ENCODE measurements around a stretch of chr9.

- PRO-cap, 2 experiments: no peak in any of the 2 experiments
Measured at GRCh38 chr9:36566626-36567415, 5.9 kb upstream of the MELK start.

- PRO-cap, 2 experiments: no peak in any of the 2 experiments
Measured at GRCh38 chr9:36999642-37000359, 34.3 kb downstream of the PAX5 start.

DNA sequence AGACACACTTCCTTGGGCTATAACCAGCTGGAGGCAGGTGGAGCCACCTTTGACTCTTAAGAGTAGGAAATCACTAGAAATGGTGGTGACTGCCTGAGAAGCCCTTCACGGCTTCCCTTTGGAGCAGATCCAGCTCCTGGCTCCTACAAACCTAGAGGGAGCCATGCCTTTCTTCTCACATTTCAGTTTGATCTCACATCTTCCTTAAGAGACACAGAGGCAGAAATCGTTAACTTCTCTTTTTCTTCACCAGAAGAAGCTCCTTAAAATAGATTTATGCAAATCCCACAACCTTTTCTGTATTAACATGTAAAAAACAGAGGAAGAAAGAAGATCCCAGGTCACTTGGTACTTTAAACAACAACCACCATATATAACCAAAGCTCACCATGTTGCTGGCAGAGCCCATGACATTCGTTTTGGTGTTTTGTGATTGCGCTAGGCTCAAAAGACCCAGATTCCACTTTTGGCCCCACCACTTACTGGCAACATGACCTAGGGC, 29.6 kb downstream of the PAX5 start:
- PRO-cap, 2 experiments: no peak in any of the 2 experiments

DNA sequence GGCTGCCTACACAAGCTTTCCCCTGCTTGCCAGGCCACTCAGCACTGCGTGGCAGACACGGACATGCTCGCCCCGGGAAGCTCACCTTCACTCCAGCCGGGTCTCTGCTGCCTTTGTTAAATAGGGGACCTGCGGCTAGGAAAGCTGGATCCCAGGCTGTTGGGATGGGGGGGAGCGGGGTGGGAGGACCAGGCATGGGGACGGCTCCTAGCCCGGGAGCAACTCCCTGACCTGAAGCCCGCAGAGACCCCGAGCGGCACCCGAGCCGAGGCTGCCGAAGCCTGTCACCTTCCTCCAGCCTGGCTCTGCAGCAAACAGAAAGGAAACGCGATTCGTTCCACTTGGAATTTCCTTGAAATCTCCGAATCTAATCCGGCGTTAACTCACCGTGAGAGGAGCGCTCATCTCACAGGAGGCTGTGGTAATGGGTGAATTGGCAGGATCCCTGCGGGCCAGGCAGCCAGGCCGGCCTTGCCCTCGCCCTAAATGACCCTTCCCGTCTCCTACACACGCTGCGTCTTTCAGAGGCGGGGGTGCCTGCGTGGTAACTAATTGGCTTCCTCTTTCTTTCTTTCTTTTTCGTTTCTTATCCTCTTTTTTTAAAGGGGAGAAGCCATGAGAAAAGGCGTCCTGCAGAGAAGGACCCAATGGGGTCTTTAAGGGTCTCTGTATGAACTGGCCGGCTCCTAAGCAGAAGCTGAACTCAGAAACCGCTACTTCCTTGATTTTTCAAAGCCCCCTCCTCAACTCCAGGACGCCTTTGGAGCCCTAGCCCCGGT, 8.6 kb downstream of the PAX5 start:
- PRO-cap, 2 experiments: no peak in any of the 2 experiments

- PRO-cap, 2 experiments: no peak in any of the 2 experiments
Measured at GRCh38 chr9:37034663-37034928, 528 bp upstream of the PAX5 start.

DNA sequence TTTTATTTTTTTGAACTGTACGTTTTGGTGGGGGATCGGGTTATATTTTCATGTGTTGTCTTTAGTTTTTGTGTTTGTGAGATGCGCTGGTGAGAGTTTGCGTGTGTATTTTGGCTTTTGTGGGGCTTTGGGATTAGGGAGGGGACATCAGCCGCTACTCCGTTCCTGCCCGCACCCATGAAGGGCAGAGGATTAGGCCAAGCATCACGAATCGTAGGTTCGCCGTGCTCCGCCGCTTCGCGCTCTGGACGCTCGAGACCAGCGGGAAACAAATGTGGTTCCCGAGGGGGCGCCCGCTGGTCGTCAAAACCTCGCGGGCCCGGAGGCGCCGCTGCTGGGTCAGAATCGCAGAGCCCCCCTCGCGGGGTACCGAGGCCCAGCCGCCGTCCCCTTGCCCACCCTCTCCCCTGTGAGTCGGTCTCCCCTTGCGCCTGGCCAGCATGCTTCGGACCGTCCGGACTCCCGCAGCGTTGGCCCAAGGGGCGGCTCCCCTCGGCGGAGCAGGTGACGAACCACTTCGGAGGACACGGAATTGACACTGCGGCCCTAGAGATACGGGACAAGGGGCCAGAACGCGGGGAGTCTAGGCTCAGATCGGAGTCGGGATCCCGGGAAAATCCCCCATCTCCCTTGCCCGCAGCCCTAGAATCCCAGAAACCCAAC, 2.3 kb upstream of the PAX5 start:
- PRO-cap, 2 experiments: no peak in any of the 2 experiments

DNA sequence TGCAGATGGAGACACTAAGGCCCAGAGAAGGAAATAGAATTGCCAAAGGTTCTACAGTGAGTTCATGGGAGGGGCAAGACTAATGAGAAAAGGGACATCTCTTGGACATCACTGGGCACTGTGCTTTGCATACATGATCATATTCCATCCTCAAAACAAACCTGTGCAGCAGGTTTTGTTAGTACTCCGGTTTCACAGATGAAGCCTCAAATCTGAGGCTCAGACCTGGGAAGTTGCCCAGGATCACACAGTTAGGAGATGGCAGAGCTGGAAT, 13.3 kb upstream of the PAX5 start:
- PRO-cap, 2 experiments: no peak in any of the 2 experiments

DNA sequence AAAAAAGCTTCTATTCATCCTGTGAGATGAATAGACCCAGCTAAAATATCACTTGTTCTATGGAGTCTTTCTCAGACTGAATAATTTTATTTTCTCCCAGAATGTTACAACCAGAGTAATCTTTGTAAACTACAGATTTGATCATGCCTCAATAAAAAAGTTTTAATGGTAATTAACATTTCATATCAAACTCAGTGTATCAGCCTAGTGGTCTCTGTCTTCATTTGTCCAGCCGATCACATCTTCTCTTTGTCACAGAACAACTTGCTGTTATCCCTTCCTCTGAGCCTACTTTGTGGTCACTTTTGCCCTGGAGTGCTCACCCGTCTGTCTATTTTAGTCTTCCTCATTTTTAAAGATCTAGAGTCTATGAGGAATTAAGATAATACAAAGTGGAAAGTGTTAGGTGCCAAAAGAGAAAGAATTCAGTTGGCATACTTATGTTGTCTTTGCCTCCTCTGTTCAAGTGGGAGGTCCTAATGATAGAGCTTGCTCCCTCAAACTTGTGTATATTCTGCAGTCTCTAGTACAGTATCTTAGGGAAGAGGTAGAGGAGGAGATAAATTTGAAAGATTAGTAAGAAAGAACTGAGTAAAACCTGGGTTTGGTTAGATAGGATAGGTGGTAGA, 77.9 kb downstream of the ZCCHC7 start:
- PRO-cap, 2 experiments: no peak in any of the 2 experiments

DNA sequence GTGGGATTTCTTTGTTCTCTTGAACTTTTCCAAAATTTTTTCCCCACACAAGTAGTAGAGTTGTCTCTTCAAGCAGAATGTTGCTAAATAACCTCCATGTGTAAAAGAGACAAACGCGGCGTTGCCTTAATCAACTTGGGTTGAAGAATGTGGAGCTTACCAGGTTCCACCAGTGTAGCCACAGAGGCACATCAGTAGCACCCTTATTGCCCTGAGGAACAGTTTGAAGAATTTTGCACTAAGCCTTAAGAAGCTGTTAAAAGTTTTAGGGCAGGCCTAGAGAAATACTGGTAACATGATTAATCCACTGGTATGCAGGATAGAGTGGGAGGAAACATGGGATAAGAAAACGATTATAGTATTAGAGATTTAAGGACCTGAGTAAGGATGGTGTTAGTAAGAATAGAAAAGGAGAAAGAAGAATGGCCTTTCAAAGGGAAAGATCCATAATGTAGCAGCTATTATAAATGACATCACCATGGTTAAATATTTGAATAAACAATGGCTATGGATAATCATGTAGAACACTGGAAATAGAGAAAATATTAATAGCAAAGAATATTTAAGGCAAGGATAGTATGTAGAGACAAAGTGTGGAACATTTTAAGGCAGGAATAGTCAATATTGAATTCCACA, 100.7 kb downstream of the ZCCHC7 start:
- PRO-cap, 2 experiments: no peak in any of the 2 experiments

GRCh38 chr9:37371491-37372412, 50.7 kb upstream of the GRHPR start:
- PRO-cap, 2 experiments: no peak in any of the 2 experiments

DNA sequence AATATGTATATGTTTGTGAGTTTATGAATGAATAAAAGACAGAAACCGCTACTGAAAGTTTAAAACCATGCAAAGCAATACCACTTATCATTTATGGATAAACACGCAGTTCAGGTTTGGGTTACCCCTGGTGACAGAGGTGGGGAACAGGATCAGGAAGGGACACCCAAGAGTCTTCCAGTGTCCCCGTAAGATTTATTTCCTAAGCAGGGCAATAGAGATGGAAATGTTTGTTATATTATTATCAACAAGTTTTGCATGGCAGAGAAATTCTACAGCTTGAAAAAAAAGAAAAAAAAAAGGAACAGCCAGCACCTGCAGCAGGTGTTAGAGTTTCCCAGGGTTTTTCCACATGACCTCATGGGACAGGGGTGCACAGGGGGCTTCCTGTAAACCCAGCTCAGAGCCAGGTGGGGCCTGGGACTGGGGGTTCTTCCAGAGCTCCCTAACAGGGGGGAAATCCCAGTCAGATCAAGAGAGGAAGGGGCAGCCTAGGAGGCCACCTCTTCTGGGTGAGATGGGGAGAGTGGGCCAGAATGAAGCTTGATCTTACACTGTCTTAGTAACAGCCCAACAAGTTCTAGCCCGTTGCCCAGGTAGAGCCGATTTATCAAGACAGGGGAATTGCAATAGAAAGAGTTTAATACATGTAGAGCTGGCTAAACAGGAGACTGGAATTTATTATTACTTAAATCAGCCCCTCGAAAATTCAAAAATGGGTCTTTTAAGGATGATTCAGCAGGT, 19.5 kb upstream of the GRHPR start:
- PRO-cap, 2 experiments: no peak in any of the 2 experiments

- PRO-cap, 2 experiments: no peak in any of the 2 experiments
Measured at GRCh38 chr9:37408684-37409693, 13.5 kb upstream of the GRHPR start.

GRCh38 chr9:37424907-37425788, 2.7 kb downstream of the GRHPR start:
- PRO-cap, 2 experiments: no peak in any of the 2 experiments

GRCh38 chr9:37465496-37465723, 160 bp upstream of the ZBTB5 start:
- PRO-cap, 2 experiments: peak in 2 of 2 experiments; most common plus-strand start chr9:37465537 (in 1); most common minus-strand start chr9:37465625 (in 1)

- PRO-cap, 2 experiments: no peak in any of the 2 experiments
Measured at GRCh38 chr9:37502422-37502674, 16.6 kb downstream of the POLR1E start.

DNA sequence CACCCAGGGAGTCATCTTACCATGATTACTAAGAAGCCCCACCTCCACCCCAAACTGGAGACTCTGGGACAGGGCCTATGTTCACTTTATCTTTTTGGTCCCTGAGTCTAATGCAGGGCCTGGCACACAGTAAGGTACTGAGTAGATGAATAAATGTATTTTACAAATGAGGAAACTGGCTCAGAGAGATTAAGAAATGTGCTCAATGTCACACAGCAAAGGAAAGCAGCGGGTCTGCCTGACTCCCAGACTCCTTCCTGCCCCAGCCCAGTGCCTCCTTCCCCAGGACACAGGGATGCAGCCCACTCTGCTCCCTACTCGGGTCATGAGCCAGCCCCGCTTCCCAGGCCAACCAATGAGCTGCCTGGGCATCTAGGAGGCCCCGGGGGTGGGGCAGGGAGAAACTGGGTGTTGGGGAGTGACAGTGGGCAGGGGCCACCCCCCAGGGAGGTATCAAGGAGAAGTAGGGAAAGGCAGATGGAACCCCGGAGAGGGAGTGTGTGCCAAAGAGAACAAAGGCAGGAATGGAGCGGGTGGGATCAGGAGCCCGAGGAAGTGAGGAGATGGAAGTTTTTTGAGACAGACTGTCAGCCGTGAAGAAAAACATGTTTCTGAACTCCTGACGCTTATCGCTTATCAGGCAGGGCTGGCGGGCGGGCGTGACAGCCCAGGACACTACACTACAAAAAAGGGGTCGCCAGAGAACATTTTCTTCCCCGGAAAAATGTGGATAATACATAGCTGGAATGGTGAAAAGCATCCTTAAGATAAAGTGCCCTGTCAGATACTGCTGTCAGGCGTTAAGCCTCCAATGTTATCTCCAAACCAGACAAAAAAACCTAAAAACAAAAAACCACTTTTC, 30.4 kb downstream of the SHB start:
- PRO-cap, 2 experiments: no peak in any of the 2 experiments

DNA sequence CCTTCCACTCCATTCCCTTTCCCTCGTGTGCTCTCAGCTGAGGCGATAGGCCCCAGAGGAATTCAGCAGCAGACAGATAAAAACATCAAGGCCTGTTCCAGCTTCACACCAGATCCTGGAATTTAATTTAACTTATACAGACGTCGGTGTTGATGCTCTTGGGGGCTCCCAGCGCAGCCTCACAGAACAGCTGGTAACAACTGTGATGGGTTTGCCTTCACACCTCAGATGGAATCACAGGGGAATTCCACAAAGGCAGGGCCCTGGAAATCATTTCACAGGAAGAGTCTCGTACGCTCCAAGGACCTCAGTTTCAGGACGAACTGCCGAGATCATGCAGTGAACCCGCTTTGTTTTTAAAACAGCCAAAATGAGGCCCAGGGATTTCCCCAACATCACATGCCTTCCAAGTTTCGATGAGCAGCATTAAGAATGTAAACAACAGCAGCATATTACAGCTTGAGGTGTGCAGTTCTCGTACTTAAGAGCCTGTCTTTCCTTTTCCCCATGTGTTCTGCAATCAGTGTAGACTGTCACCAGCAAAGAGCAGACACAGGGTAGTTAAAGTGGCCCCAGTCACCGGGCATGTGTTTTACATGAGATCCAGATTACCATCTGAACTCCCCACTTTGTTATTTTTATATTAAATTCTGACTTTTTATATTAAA, 73.5 kb upstream of the ALDH1B1 start:
- PRO-cap, 2 experiments: no peak in any of the 2 experiments

GRCh38 chr9:38568001-38568485, 52.4 kb downstream of the ANKRD18A start:
- PRO-cap, 2 experiments: no peak in any of the 2 experiments

DNA sequence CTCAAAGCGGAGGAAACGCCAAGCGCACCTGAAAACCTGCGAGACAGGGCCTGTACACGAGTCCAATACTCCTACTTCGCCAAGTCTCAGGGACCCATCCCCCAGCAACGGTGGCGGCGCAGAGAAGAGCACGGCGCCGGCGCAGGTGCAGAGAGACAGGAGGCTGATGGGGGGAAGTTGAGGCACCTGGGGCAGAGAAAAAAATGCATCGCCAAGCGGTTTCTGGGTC, 751.8 kb downstream of the SPATA31A1 start:
- PRO-cap, 2 experiments: no peak in any of the 2 experiments

DNA sequence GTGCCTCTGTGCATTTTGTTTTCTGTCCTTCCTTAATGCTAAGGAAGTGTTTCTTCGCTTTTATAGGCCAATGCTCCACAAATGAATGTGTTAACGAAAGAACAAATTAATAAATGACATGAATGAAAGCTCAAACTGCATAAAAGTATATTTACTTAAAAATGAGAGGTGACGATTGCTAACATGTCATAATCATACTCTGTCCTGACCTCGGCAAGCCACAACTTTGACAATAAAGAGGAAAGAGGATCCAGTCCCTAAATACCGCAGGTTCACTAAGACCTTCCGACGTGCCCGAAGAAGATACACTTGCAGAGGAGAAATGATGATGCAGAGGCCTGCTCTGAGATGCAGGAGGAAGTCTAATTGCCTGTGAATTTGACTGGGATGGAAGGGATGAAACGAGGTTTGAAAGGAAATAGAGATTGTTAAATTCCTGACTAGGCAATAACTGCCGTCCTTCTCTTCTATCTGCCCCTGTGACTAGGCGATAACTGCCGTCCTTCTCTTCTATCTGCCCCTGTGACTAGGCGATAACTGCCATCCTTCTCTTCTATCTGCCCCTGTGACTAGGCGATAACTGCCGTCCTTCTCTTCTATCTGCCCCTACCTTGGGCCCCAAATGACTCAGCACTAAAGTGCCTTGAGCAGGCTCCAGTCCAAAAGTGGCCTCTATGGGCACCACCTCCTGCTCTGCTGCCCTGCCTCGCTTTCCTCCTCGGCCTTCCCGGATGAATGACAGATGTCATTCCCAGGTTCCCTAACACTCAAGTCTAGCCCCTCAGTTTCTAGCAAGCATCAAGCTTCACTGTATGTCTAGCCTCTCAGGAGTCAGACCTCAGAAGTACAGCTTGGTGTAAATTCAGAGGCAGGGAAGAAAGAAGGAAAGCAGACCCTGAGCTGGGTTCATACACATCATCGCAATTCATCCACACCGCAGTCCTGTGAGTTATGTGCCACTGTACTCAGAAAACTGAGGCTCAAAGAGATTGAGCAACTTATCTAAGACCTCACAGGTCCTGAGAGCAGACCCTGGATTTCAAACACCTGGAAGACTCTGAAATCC, 189.2 kb downstream of the FOXD4L6 start:
- PRO-cap, 2 experiments: no peak in any of the 2 experiments